OVCAR3 (cell line): ENCODE measurements around the gene SYNJ2BP.

DNA sequence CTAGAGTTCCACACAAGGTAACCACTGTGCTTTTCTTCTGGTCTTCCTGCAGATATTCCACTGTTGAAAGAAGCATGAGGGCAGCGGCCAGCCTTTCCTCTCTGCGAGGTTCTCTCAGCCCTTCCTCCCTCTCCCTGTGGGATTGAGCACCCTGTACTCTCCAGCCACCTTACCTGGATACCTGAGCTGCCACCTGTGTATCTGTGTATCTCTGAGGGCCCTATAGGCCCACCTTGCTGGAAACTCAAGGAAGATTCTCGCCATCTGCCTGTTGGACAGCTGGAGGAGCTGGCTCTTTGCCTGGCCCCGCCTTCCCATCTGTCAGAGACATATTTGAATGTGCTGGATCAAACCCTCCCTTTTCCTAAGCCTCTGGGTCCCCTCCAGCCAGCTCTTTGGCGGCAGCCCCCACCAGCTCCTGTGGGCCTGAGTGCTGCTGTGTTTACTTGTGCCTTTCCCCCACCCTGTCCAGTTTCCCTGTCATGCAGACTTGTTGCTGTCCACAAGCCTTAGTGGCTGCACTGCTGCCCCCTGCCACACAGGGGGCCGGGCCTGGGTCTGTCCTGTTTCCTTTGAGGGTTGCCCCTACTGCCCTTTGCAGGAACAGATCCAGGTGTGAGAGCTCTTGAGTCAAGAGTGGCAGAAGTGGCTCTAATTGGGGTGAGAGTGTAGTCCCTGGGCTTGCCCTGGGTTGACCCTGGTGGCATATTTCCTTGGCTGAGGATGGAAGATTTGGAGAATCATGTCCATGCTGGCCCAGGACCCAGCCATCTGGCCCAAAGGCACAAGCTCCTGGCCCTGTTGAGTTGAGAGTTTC lies 55.8 kb upstream of the SRSF5 start:
- RRBS, result no CpG with 5 or more reads among the region's 6 CpGs

- RRBS, result no CpG with 5 or more reads among the region's 2 CpGs
These were observed 11.2 kb upstream of the SRSF5 start for GRCh38 chr14:69755683-69756222.

DNA sequence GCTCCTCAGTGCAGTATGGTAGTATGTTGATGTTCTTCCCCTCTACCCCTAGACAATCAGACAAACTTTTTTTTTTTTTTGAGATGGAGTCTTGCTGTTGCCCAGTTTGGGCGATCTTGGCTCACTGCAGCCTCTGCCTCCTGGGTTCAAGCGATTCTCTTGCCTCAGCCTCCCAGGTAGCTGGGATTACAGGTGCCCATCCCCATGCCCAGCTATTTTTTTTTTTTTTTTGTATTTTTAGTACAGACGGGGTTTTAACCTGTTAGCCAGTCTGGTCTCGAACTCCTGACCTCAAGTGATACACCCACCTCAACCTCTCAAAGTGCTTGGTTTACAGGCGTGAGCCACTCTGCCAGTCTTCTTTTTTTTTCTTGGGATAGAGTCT lies 6.8 kb downstream of the SRSF5 start:
- RRBS, result no CpG with 5 or more reads among the region's 5 CpGs

DNA sequence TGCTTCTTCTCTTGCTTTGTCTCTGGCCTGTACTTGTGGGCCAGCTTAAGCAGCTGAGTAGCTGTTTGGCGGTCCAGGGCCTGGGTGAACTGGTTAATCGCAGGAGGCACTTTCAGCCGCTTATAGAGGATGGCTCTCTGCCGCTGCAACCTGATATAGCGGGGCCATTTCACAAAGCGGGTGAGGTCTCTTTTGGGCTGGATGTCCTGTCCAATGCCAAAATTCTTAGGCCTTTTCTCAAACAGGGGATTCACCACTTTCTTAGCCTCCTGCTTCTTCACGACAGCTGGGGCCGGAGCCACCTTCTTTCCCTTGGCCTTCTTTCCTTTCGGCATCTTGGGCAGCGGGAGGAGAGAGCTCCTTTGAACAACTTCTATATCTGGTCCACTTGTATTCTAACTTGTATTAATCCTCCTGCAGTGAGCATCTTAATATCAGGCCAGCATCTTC lies 6.6 kb downstream of the SMOC1 start:
- RRBS, result no CpG with 5 or more reads among the region's 10 CpGs

GRCh38 chr14:69937383-69937817 lies 58.2 kb downstream of the SMOC1 start:
- RRBS, result no CpG with 5 or more reads among the region's 10 CpGs

DNA sequence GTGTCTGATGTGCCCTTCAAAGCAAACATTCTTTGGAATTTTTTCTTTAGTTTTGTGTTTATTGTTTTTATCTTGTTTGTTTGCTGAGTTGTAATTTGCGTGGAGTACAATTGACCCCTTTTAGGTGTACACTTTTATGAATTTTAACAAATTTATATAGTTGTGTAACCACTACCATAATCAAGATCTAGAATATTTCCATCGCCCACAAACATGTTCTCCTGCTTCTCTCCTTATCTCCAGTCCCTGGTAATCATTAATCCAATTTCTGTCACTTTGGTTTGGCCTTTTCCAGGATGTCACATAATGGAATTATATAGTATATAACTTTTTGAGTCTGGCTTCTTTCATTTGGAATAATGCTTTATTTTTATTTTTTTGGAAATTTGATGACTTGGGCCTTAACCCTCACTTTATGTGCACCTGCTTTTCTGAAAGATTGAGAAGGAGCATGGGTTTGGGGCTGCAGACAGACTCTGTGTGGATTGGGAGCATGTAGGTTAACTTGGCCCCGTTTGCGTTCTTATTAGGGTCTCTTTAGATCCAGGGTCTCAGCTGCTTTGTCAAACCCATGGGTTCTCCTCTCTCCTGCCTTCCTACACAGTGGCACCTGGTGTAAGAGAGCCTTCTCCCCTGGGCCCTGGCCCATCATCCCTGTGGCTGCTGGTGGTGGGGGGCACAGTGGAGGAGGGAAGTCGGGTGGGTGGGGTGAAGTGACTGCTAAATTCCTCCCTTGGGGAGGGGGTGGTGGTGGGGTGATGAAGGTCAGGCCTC lies 63.3 kb downstream of the SMOC1 start:
- RRBS, result no CpG with 5 or more reads among the region's 5 CpGs

DNA sequence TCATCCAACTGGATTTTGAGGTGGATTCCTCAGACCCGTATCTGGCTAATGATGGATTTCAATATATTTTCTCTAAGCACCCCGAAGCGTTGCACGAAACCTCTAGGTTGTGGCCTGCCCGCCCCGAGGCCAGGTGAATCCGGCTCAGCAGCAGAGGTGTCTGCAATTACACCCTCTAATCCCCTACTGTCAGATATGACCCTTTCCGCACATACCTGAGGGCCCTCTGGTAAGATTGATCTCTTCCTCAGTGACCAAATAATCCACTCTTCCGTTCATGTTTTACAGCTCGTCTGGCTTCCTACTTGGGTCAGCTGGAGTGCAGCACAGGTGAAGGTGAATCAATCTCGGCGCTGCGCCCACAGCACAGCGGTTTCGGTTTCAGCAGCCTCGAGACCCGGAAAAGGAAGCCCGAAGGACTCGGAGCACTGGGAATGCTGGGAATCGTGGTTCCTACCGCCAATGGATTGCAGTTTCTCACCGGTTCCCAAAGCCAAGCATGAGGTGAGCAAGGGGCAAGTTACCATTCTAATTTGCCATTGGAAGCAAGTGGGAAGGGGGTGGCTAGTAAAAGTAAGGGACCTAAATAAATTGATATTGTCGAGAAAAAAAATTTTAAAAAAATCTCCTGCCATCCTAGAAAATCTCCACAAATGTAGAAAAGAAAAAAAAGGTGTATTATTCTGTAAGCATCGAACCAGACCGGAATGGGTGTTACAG lies at the start of gene SYNJ2BP:
Gene SYNJ2BP (minus strand): TSS at position 406 of the 720 bp plus-strand sequence.
- RRBS, result 6% methylated on average over 5 of the region's 25 CpGs

DNA sequence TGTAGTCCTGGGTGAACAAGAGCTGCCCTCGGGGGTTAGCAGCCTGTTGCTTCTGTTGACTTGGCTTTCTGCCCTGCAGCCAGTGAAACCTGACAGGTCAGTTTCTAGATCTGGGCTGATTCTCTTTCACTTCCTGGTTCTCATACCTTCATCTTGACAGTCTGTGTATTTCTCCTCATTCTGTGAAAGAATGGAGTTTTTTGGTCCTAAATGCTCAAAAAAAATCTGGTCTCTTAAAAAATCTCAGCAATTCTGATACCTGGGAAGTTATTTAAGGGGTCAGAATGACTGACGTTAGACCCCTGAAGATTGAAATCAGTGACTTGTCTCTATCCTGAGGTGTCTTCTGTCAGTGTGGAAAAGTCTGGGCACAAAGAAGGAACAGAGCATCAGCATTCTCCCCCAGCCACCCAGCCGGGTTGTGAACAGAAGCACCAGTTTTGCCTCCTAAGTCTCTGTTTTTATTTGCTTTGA lies 23.8 kb downstream of the TTC9 start:
- RRBS, result no CpG with 5 or more reads among the region's 3 CpGs

- RRBS, result no CpG with 5 or more reads among the region's 6 CpGs
These were observed 65.5 kb downstream of the TTC9 start for GRCh38 chr14:70706984-70707863.

GRCh38 chr14:70742218-70742786 lies 67.0 kb downstream of the MAP3K9 start:
- RRBS, result 84% methylated on average over 7 of the region's 17 CpGs

- RRBS, result no CpG with 5 or more reads among the region's 9 CpGs
These were observed 2.0 kb upstream of the PCNX1 start for GRCh38 chr14:70905310-70905703.

DNA sequence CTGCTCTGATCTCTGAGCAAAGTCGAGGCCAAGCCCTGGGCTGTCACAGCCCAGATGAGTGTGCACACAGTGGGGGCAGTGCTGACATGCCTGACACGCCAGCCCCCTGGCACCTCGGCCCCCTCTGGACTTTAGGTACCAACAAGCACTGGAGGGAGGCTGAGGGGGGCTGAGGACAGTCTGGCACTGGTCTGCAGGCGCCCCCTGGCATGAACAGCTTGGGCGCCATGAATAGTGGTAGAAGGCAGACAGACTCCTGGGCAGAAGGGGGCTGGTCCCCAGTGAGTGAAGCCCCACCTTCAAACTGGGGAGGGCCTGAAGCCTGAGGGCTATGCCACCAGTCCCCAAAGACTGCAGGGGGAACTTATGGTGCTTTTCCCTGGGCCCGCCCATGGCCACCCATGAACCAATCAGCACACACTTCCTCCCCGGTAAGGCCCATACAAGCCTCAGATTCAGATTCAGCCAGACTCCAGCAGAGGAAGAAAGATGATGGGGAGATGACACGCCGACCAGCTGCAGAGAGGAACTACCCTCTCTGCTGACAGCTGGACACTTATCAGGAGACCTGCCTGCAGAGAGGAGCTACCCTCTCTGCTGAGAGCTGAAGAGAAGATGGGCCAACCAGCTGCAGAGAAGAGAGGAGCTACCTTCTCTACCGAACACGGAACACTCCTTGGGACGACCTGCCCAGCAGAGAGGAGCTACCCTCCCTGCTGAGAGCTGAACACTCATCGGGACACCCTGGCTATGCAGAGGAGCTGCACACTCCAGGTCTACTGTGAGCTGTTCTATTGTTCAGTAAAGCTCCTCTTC lies 88.6 kb upstream of the SIPA1L1 start:
- RRBS, result no CpG with 5 or more reads among the region's 13 CpGs

DNA sequence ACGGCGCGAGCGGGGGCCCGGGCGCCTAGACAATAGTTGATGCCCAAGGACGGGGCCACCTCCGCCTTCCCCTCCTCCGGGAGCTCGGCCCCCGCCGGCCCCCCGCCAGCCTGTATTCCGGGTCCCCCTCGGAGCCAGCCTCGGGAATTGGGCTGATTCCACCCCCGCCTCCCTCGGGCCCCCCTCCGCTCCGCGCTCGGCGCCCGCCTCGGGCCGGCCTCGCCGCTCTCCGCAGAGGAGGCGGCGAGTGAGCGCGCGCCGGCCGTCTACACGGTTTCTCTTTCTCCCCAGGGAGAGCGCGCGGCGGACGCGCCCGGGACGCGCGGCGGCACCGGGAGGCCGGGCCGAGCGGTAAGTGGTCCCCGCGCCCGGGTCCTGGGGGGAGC lies 548 bp downstream of the SIPA1L1 start:
- RRBS, result 4% methylated on average over 36 of the region's 55 CpGs

DNA sequence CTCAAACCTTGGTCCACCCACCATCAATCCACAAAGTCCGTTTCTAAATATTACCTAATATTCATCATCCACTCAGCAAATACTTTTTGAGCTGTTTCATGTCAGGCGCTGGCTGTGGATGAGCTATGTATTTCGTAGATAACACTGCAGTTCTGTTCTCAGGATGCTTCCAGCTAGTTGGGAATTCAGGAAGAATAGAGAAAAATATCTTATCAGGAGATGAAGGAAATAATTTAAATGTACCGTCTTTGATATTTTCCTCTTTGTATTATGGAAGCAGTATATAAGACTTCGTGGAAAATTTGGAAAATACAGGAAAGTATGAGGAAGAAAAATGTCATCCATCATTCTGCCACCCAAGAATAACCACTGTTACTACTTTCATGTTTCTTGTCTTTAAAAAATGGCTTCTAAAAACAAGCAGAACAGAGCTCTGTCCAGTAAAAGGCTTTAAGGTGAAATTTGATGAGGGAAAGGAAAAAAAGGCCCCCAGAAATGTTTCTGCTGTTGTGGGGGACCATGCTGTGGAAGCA lies 23.0 kb downstream of the SIPA1L1 start:
- RRBS, result no CpG with 5 or more reads among the region's 5 CpGs

- RRBS, result no CpG with 5 or more reads among the region's 5 CpGs
These were observed 35.7 kb downstream of the SIPA1L1 start for GRCh38 chr14:71355698-71356587.

- RRBS, result no CpG with 5 or more reads among the region's 7 CpGs
These were observed 62.2 kb downstream of the SIPA1L1 start for GRCh38 chr14:71382343-71382920.

DNA sequence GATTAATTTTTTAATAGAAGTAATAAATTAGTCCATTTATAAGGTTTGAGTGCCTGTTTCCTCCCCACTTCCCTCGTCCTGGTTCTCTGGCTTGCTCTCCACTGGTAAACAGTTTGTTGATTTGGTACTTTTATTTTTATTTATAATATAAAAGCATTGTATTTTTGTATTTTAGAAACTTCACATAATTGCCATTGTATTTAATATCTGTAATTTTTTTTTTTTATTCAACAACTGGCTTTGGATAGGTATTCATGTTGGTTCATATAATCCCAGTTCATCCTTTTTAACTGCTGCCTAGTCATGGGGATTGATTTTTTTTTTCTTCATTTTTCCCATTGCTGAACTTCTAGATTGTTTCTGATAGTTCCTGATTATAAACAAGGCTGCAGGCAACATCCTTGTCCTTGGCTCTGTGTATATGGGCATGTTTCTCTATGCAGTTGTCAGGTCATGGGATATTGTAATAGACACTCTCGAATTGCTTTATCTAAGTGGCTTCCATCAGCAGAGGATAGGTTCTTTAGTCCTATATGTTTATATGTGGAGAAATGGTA lies 109.0 kb downstream of the SIPA1L1 start:
- RRBS, result no CpG with 5 or more reads among the region's 2 CpGs

- RRBS, result no CpG with 5 or more reads among the region's 6 CpGs
These were observed 118.3 kb downstream of the SIPA1L1 start for GRCh38 chr14:71438404-71439187.

- RRBS, result no CpG with 5 or more reads among the region's 5 CpGs
These were observed 400.7 kb downstream of the RGS6 start for GRCh38 chr14:72332921-72333389.

- RRBS, result no CpG with 5 or more reads among the region's 27 CpGs
These were observed 276.4 kb downstream of the DPF3 start for GRCh38 chr14:72617146-72618263.